HTR-8/SVneo (cell line): ENCODE data around the gene MYH8.

GRCh38 chr17:10421671-10422394 is at the start of gene MYH8:
Gene MYH8, minus strand, starts transcription at chr17:10421950.
- RRBS, result no CpG with 5 or more reads among the region's 9 CpGs

DNA sequence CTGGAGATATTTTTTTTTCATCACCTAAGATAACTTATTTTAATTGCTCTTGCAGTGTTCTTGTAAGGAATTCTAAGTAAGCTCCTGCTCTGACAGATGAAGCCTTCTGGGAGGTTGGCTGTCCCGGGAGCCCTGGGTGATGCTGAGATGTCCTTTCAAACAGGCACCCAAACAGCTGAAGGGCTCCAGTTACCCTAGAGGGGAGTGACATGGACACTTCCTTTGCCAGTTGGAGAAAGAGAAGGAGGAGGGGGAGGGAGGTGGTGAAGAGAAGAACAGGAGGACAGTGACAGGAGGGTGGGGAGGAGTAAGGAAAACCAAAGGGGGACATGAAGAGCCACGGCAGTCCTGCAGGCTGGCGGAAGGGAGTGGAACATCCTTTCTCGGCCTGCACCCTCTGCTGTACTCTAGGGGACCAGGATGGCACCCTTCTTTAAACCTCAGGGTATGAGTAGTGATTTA is 51.8 kb downstream of the MYH3 start:
- RRBS, result no CpG with 5 or more reads among the region's 4 CpGs

GRCh38 chr17:10733069-10733523 is 3.3 kb upstream of the TMEM220 start:
- RRBS, result no CpG with 5 or more reads among the region's 4 CpGs

DNA sequence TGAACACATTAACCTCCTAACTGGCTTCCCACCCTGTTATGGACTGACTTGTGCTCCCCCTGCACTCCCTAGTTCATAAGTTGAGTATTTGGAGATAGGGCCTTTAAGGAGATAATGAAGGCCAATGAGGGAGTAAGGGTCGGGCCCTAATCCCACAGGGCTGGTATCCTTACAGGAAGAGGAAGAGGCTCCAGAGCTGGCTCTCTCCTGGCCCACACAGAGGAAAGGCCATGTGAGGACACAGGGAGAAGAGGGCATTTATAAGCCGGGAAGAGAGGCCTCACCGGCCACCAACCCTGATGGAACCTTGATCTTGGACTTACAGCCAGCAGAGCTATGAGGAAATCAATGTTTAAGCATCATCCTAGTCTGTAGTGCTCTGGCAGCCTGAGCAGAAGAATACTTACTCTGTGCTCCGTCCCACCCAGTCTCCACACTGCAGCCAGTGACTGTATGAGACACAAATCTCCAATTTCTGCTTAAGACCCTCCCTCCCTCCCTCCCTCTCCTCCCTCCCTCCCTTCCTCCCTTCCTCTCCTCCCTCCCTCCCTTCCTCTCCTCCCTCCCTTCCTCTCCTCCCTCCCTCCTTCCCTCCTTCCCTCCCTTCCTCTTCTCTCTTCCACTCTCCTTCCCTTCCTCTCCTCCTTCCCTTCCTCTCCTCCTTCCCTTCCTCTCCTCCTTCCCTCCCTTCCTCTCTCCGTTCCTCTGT is 8.7 kb upstream of the TMEM220 start:
- RRBS, result no CpG with 5 or more reads among the region's 5 CpGs

DNA sequence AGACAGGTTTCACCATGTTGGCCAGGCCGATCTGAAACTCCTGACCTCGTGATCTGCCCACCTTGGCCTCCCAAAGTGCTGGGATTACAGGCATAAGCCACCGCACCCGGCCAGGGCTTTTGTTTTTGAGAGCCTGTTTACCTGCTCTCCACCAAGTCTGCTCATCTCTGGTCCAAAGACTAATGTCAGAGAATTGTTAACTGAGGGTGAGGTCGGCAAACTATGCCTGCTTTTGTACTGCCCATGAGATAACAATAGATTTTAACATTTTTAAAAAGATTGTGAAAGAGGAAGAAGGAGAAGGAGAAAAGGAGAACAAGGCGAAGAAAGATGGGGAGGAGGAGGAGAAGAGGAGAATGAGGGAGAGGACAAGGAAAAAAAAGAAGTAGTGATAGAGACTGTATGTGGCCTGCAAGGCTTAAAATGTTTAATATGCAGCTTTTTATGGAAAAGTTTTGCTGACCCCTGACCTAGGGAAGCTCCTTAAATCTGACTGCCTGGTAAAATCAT is 25.9 kb downstream of the TMEM238L start:
- RRBS, result no CpG with 5 or more reads among the region's 6 CpGs

DNA sequence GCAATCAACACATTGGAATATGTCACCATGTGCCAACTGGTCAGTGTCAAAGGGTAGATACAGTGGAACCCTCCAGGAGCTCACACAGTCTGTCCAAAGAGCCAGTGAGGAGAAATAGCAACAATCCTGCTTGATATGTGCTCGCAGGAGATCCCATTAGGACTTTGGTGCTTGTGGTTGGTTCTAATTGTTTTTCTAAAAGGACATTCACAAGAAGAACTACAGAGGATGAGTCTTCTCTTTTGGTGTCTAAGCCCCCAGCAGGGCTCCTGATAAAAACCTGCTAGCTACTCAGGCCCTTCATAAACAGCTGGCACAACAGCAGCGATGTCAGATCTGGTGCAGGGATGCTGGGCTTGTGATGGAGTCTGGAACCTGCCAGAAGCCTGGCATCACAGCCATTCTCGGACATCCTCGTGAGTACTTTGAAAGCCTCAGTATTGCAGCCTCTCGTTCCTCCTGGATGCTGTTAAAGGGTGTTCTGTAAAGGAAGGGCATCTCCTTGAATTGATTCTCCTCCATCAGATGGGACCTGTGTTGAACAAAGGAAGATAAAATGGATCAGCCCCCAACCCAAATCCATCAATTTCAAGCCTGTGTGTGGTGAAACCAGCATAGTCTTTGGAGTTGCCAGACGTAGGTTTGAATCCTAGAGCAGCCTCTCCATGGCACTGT is 8.3 kb downstream of the TMEM238L start:
- RRBS, result no CpG with 5 or more reads among the region's 6 CpGs

- RRBS, result no CpG with 5 or more reads among the region's 35 CpGs
Measured at GRCh38 chr17:10844166-10845491, 6.7 kb upstream of the PIRT start.

- RRBS, result no CpG with 5 or more reads among the region's 5 CpGs
Measured at GRCh38 chr17:11978084-11978757, 19.1 kb downstream of the ZNF18 start.

- RRBS, result no CpG with 5 or more reads among the region's 2 CpGs
Measured at GRCh38 chr17:12081035-12081514, 60.4 kb downstream of the MAP2K4 start.

DNA sequence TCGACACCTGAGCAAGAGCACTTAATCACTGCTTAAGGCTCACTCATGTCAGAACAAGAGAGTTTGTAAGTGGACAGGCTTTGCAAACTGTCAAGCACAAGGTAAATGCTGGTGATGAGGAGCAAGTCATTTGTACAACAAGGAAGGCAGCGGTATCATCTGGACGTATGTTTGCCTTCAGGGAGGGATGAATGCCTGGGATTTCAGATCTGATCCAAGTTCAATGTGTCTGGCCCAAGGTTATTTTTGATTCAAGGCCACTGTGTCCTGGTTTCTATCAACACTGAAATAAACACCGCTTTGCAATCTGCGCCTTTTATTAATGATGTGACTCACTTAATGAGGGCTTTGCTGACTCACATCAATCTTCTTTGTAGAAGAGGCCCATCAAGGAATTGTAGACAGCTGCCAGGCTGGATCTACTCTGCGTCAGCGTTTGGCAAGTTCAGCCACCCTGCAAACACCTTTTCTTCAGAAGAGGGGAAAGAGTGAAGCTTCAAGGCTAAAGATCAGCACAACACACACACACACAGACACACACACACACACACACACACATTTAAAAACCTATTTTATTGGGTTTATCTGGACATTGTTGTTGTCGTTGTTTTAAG is 174.5 kb upstream of the HS3ST3A1 start:
- RRBS, result no CpG with 5 or more reads among the region's 8 CpGs

- RRBS, result under 1% methylated on average over 43 of the region's 79 CpGs
Measured at GRCh38 chr17:14308535-14309895, 8.1 kb downstream of the HS3ST3B1 start.

- RRBS, result no CpG with 5 or more reads among the region's 14 CpGs
Measured at GRCh38 chr17:14332291-14332865, 31.5 kb downstream of the HS3ST3B1 start.

GRCh38 chr17:14374599-14375105 is 73.8 kb downstream of the HS3ST3B1 start:
- RRBS, result no CpG with 5 or more reads among the region's 2 CpGs

GRCh38 chr17:14756421-14756942 is 455.6 kb downstream of the HS3ST3B1 start:
- RRBS, result no CpG with 5 or more reads among the region's 5 CpGs

DNA sequence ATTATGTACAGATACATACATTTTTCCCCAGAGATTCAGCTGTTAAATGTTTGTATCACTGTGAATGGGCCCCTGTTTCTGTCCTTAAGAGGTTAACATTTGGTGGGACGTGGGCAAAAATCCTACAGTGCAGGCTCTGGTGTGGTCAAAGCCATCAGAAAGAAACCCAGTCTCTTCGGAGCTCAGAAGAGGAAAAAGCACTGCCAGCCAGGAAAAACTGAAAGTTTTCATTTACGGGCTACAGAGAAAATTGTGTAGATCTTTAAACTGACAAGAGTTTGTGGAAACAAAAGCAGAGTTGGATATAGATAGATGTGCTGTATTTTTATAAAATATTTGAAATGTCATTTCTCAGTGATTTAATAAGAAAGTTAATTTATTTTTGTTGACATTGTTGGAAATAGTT is 9.4 kb upstream of the TEKT3 start:
- RRBS, result no CpG with 5 or more reads among the region's 3 CpGs

DNA sequence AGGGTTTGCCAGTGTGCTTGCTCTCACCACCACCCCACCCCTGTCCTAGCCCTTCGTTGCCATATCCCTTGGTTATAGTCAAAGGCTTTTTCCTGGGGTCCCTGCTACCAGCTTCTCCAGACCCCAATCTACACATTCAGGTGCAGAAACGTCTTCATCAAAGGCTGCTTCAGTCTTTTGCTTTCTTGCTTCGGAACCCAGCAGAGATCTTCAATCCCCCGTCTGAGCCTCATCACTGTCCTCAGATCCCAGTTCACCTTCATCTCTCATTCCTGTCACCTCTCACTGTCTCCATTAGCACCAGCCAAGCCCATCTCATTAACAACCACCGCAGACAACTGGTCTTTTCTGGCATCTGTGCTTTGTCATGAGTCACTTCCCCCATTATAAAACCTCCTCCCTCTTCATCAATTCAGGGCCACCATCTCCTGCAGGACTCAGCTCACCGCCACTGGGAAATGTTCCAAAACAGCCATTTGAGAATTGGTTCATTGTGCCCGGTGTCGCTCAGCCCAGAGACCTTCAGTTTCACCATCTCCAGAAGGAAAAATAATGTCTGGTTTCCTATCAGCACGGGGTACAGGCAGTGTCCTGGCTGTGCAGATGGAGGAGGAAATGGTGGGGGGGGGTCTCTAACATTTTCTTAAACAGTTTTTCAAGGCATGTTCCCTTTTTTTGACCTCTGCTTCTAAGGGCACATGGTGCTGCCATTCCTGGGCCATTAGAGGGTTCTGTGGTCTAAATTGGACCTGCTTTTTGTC is 56.9 kb upstream of the TEKT3 start:
- RRBS, result no CpG with 5 or more reads among the region's 9 CpGs

DNA sequence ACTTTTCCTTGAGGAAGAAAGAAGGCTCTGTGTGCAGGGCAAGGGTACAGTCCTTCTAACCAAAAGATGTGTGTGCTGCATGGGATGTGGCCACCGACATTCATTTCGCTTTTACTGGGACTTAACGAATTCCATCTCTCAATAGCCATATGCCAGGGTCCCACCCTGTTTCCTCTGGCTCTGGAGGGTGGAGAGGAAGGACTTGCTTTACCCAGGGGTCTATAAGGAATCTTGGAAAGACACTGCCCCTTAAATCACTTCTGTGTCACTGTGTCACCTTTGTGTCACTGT is 9.4 kb downstream of the CDRT4 start:
- RRBS, result no CpG with 5 or more reads among the region's 3 CpGs

DNA sequence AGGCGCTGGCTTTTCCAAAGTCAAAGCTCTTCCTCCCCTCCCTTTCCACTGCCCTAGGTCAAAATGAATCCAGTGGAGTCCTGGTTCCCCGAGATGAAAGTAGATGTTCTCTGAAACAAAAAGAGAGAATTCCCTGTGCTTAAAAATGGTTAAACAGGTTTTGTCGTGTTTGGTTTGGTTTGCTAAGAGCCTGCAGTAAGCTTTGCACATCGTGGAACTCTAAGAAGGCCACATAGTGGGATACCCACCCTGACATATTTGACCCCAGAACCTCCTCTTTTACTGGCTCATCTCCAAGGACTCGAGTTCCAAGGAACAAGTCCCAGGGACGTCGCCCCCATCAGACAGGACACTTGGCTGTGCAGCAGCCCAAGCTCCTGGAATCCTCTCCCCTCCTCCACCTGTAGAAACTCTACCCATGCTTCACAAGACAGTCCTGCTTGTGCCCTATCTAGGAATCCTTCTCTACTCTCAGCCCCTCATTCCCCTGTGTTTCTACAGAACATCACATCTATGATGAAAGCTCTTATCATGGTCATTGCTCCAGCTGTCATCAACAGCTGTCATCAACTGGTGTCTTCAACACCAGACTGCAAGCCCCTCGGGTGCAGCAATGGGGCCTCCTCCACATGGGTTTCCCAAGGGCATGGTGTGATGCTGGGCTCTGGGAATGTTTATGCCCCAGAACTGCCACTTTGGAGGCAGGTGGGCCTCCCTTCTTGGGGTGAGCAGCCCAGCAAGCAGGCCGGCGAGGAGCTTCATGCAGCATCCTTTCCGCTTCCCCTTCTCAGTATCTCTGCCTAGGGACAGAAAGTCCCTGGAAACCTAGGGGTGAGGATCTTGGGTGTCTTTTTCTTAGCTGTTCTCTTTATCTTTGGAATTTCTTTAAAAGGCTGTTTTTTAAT is 21.1 kb upstream of the CDRT4 start:
- RRBS, result no CpG with 5 or more reads among the region's 11 CpGs

GRCh38 chr17:15622282-15622648 is 2.8 kb upstream of the FBXW10B start:
- RRBS, result no CpG with 5 or more reads among the region's 5 CpGs

- RRBS, result 2% methylated on average over 27 of the region's 68 CpGs
Measured at GRCh38 chr17:15945583-15946545, 934 bp downstream of the ADORA2B start.